ENCODE measurements around a stretch of chr3.

DNA sequence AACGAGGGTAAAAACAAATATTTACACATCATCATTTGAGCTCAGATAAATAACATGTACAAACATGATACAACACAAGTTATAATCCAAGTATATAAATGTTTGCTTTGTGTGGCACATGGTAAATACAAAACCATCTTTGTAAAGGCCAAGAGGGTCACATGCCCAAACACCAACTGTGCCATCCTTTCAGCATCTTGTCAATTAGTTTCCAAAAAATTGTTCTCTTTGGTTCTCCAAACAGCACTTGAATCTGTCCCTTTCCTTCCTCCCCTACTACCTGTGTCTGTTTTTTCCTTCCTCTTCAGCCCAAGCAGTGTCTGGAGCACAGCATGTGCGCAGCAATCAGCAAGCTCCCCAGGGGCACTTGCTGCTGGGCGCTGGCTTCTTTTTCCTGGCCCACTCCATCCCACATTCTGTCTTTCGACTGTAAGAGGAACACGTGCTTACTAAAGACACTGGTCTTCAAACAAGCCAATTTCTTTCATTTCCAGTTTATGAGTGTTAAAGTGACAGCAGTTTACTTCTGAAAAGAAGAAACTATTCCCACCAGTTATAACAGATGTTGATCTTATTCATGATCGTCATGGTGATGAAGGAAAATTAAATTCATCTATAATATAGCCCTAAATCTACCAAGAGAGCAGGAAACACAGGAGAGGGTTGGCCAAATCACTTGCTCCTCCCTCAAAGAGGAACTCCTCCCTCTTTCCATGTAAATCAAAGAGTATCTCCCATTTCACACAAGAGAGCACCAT lies 115.6 kb downstream of the IGF2BP2 start:
- RRBS = no CpG with 5 or more reads among the region's 6 CpGs

- RRBS = no CpG with 5 or more reads among the region's 9 CpGs
Measured at GRCh38 chr3:185756112-185757308, 68.3 kb downstream of the IGF2BP2 start.

DNA sequence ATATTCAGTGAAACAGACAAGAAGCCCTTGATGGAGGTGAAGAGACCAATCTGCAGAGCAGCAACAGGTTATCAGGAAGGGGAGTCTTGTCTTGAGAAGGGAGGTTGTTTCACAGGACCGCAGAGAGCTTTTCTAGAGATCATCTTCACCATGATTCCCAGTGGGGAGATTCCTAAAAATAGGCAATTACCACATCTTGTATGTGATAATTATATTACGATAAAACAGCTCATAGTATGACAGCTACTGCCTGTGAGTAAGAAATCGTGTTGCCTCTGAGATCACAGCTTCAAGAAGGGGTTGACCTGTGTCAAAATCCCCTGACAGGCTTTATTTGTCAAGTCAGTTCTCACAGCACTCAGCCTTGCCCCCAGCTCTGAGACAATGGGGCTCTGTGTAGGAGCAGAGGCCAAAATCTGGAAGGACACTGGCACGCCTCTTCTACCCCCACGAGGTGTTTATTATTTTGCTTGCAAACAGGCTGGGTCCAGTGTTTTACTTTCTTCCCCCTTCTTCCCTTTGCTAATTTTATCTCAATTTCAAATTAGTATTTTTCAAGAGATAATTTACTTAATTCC lies 60.3 kb downstream of the IGF2BP2 start:
- RRBS = no CpG with 5 or more reads among the region's 5 CpGs

- RRBS = no CpG with 5 or more reads among the region's 1 CpG
Measured at GRCh38 chr3:185950928-185951233, 13.1 kb upstream of the TRA2B start.

DNA sequence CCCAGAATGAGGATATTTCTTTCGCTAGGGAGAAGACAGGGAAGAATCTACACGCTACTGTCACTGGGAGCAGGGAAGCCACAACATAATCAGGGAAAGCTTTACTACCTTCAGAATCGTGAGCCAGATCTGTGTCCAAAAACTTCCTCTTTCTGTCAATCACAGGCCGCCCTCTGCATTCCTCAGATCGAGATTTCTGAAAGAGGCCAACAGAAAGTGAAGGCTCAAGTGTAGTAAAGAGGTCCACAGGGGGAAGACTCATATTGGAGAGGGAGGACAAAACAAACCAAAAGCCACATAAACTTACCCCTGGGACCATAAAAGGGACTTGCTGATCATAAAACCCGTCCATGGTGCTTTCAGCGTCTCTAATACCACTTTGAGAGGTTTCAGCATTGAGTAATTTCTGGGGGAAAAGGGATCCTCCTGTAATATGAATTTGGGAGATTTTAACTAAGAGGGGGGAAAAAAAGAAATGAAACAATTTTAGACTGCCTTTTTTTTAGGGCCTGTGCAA lies 3.3 kb downstream of the ETV5 start:
- RRBS = no CpG with 5 or more reads among the region's 7 CpGs

DNA sequence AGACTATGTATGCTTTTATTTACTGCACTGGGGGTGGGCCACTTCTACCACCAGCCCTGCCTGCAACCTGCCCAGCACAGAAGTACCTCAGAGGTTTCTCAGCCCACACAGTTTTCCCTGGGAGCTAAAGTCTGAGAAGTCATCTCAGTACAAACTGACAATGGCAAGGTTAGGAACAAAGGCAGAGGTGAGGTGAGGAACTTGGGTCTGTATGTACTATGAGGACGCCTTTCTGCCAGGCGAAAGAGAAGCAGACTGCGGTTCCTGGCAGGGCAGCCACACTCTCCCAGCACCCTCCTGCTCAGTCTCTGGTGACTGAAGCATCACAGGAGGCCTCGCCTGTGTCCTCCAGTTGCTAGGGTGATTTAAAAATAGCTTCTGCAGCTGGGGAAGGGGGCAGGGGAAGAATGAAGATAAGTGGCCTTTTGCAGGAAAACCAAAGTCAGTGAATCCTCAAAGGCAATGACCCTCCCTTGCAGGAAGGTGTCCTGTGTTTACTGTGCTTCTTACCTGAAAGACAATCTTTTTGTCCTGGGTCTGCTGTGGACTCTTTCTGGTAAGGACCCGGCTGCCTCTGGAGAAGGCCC lies 65.5 kb upstream of the DGKG start:
- RRBS = 63% methylated on average over 1 of the region's 5 CpGs

- RRBS = no CpG with 5 or more reads among the region's 6 CpGs
Measured at GRCh38 chr3:186519003-186519688, 25.0 kb downstream of the CRYGS start.

- RRBS = no CpG with 5 or more reads among the region's 6 CpGs
Measured at GRCh38 chr3:186534227-186534852, 9.8 kb downstream of the CRYGS start.

DNA sequence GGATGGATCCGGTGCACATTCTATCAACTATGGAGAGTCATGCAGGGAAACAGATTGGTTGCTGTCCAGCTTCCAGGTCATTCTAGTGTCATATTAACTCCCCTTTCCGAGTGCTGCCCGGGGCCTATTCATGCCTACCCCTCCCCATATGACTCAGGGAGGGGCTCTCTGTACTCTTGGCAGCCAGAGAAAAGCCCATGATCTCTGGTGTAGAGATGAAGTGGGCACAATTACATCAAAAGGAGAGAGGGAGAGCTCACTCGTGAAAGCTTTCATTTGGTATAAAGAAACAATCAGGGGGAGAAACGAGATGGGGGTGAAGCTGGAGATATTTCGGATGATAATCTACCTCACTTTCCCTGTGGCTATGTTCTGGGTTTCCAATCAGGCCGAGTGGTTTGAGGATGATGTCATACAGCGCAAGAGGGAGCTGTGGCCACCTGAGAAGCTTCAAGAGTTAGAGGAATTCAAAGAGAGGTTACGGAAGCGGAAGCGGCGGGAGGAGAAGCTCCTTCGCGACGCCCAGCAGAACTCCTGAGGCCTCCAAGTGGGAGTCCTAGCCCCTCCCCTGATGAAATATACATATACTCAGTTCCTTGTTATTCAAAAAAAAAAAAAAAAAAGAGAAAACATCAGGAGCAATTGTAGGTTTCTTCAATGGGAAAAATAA lies 16.1 kb upstream of the AHSG start:
- RRBS = no CpG with 5 or more reads among the region's 15 CpGs

GRCh38 chr3:186717703-186718007 lies 496 bp downstream of the KNG1 start:
- RRBS = no CpG with 5 or more reads among the region's 2 CpGs

GRCh38 chr3:186827375-186827896 lies 15.1 kb upstream of the ADIPOQ start:
- RRBS = 1% methylated on average over 25 of the region's 48 CpGs

DNA sequence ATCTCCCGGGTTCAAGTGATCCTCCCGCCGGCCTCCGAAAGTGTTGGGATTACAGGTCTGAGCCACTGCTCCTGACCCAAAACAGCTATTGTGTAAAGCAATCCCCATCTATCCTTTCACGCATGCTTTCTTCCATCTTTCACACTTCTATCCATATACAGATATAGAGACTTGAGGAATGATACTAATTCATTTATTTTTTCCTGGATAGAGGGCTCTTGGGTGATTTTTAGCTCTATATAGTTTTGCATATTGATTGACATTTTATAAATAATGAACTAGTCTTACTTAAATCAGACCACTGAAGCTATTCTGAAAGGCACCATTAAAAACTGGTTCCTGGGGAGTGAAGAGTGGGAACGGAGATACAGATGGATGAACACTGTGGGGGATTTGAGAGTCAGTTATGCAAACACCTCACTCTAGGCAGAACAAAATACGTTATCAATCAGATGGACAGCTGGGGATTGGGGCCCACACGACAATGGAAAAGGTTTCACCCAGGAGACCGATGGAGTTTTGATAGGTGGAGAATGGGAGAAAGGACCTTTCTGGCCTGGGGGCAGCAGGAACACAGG lies 16.2 kb downstream of the ST6GAL1 start:
- RRBS = no CpG with 5 or more reads among the region's 9 CpGs

- RRBS = no CpG with 5 or more reads among the region's 7 CpGs
Measured at GRCh38 chr3:186960353-186960984, 30.1 kb downstream of the ST6GAL1 start.

DNA sequence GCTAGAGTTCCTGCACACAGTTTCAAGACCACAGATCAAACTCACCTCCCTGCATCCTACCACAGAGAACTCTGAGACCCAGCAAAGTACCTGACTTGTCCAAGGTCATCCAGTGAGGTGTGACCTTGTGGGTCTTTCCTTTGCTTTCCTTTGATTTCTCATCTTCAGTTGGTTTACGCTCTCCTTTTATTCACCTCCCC lies 45.6 kb downstream of the ST6GAL1 start:
- RRBS = no CpG with 5 or more reads among the region's 1 CpG

- RRBS = no CpG with 5 or more reads among the region's 2 CpGs
Measured at GRCh38 chr3:187032063-187032920, 102.0 kb downstream of the ST6GAL1 start.

GRCh38 chr3:187039757-187040595 lies 99.3 kb downstream of the RPL39L start:
- RRBS = no CpG with 5 or more reads among the region's 6 CpGs

- RRBS = no CpG with 5 or more reads among the region's 1 CpG
Measured at GRCh38 chr3:187062403-187062644, 77.0 kb downstream of the RPL39L start.

DNA sequence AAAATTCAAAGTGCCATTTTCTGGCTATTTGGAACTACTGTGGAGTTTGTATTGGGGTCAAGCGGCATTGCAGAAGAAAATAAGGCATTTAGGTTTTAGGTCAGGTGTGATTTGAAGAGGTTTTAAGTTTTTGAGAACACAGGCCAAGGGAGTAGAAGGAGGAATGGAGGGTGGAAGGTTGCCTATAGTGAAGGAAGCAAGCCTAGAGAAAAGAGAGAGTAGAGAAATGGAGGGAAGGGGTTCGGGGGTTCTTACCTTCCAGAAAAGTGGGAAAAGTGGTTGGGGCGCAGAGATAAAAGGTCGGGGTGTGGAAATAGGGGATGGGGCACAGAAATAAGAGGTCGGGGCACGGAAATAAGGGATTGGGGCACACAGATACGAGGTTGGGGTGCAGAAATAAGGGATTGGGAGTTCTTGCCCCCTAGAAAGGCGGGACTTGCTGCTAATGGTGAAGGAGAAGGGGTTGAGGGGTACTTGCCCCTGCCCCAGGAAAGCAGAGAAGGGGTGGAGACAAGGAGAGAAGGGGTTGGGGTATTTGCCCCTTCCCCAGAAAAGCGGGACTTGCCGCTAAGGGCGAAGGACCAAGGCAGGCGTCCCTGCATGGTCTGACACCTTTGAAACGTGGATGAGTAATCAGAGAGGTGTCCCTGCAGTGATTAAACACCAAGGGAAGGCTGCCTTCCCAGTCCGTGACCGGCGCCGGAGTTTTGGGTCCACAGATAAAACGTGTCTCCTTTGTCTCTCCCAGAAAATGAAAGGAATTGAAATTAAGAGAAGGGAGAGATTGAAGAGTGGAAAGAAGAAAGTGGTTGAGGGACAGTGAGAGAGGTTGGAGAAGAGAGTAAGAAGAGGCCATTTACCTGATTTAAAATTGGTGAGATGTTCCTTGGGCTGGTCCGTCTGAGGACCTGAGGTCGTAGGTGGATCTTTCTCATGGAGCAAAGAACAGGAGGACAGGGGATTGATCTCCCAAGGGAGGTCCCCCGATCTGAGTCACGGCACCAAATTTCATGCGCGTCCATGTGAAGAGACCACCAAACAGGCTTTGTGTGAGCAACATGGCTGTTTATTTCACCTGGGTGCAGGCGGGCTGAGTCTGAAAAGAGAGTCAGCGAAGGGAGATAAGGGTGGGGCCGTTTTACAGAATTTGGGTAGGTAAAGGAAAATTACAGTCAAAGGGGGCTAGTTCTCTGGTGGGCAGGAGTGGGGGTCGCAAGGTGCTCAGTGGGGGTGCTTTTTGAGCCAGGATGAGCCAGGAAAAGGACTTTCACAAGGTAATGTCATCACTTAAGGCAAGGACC lies 17.0 kb upstream of the RTP1 start:
- RRBS = no CpG with 5 or more reads among the region's 28 CpGs

DNA sequence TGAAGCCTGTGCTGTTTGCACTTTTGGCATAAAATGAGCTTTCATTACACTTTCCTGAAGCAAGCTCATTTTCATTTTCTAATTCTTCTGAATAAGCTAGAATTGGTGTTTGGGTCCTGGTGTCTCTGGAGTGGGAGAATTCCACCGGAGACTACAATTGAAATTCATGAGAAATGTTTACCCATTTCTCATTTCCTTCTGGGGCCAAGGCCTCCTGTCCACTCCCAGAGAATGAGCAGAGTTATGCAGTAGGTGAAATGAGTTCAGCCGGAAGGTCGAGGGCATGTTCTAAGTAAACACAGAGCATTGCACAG lies 14.9 kb downstream of the MASP1 start:
- RRBS = no CpG with 5 or more reads among the region's 3 CpGs

GRCh38 chr3:187289851-187290452 lies 1.6 kb downstream of the MASP1 start:
- RRBS = no CpG with 5 or more reads among the region's 1 CpG